CMK (cell line): ENCODE measurements around the genes ZEB1, CCDC7 and NRP1.

GRCh38 chr10:30652127-30652326 lies 22.5 kb upstream of the LYZL2 start:
- RRBS = no CpG with 5 or more reads among the region's 2 CpGs

DNA sequence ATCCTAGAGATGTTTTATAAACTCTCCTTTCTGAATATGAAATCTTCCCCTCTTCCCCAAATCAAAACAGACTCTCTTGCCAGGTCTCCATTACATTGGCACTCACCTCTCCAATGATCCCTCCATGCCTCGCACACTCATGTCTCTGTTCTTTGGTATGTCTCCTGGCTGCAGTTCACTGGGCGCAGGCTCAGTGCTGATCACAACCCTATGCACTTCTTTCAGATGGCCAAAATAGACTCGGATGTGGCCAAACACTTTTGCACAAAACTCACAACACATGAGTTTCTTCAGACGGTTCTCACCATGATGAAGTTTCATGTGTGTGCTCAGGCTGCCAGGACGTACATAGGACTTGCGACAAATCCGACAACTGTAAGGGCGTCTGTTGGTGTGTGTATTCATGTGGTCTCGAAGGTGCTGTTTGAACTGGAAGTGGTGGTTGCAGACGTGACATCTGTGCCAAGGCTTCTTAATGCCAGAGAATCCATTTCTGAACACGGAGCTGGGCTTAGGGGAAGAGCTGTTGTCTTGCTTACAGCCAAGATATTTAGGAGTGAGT lies 183.2 kb downstream of the ZNF438 start:
- RRBS = no CpG with 5 or more reads among the region's 11 CpGs

DNA sequence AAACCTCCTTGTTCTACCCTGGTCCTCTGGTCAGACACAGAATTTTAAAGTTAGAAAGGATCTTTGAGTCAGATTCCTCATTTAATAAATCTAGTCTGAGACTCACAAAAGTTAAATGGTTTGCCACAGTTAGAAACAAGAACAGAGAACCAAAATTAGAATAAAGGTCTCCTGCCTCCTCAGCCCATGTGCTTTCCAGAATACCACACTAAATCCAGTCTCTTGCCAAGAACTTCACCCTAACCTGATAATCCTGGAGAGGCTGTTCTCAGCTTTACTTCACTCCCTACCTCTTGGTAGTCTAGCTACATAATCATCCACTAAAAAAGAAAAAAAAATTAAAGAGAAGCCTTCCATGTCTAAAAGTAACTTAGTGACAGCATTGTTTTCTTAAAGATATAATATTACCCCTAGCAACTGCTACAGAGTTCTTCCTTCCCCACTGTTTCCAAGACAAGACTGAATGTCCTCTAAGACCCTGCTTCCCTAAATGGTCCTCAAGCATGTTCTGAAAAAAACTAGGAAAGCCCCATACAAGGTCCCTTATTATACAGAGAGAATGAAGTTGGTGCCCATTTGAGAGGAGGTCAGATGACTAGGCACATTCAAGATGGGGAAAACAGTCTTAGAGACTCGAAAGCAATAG lies 56.8 kb downstream of the ZNF438 start:
- RRBS = no CpG with 5 or more reads among the region's 1 CpG

- RRBS = no CpG with 5 or more reads among the region's 14 CpGs
These were observed at the start of gene ZEB1 for GRCh38 chr10:31319154-31319323. Gene ZEB1, plus strand, starts transcription at chr10:31319216.

DNA sequence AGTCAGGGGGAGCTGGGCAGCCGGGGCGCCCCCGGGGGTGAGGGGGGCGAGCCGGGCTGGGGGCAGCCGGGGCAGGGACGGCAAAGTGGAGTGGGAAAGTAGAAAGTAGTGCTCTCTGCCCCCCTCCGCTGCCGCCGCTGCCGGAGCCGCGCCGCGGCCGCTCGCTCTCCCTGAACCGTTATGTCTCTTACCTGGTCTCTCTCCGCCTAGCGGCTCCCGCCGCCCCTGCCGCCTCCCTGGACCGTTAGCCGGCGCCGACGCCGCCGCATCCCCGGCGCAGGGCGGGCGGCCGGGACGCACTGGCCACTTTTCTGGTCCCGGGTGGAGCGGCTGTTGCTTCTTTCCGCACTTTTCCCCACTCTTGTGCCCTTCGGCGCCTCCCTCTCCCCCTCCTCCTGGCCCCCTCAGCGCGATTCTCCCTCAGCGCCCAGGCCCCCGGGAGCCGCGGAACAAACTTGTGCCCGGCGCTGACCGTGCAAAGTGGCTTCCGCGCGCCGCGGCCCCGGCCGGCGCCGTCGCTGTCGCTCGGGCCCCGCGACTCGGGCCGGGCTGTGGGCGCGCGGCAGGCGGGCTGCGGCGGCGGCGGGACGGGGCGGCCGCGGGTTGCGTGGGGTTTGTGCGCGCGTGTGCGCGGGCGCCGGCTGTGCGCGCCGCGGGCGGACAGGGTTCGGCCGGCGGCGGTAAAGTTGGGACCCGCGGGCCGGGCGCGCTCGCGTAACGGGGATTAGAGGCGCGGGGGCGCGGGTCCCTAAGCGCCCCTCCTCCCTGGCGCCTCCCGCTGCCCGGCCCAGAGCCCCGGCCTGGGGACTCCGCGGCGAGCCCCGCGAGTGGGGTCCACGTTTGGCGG lies 531 bp downstream of the ZEB1 start:
- RRBS = 5% methylated on average over 66 of the region's 119 CpGs

DNA sequence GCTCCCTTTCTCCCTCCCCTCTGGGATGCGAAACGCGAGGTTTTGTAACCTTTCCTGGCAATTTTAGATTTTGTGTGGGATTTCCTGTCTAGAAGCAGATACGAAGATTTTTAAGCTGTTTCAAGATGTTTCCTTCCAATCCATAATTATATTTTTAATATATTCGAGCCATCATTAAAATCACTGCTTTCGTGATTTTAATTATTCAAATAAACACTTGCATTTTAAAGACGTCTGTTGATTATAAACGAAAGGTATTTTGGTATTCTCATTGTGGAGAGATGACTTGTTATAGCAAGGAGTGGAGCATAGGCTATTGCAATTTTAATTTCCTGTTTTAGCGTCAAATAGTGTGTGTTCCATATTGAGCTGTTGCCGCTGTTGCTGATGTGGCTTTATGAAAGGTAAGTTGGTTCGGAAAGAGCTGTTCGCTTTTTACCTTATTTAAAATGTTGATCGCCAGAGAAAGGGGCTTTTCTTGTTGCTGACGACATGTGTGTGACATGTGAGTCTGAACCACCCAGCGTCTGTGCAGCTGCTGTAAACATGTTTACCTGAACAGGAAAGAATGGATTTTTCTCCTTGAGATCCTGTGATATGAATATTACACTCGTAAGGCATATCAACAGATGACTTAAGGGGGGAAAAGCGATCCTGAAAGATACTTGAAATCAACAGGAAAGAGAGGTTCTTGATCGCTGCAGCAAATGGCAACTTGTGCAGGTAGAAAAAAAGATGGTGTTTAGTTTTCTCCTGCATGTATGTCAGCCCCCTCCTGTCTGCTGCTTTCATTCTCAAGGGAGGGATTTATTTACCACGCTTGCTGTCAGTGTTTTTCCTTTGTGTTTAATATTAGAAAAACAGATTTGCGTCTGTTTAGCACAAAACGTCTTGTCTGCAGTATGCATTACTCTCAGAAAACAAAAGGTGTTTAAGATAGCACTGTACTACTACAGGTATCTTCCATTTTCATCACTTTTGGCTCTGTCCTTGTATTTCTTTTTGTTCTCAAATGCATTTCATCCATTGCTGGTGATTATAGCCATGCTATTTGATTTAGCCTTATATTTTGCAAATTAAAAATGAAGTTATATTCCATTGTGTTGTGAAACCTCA lies 2.5 kb downstream of the ZEB1 start:
- RRBS = no CpG with 5 or more reads among the region's 21 CpGs

DNA sequence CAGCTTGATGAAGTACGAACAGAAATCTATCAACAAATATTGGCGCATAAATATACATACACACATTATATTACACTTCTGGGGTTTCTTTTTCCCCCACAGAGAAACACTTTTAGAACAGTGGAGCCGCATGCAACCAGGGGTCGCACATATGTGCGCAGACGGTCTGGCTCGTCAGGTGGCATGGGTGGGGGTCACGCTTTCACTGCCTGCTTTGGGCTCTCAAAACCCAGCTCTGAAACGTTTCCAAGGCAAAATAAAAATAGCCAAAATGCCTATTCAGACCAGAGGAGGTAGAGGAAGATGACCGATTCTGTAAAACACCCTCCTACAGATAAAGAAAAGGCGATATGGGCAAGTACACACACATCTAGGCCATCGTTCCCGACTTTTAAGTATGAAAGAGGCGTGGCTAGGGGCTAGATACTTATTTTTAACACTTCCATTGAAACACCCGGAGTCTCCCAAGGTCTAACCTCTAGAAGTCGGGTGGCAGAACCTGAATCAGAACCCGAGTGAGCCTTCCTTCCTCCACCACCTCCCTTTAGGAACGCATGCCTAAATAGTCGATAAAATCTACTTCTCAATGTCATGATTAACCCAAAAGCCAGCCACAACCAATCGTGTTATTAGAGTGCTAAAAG lies 1.5 kb downstream of the ARHGAP12 start:
- RRBS = no CpG with 5 or more reads among the region's 20 CpGs

DNA sequence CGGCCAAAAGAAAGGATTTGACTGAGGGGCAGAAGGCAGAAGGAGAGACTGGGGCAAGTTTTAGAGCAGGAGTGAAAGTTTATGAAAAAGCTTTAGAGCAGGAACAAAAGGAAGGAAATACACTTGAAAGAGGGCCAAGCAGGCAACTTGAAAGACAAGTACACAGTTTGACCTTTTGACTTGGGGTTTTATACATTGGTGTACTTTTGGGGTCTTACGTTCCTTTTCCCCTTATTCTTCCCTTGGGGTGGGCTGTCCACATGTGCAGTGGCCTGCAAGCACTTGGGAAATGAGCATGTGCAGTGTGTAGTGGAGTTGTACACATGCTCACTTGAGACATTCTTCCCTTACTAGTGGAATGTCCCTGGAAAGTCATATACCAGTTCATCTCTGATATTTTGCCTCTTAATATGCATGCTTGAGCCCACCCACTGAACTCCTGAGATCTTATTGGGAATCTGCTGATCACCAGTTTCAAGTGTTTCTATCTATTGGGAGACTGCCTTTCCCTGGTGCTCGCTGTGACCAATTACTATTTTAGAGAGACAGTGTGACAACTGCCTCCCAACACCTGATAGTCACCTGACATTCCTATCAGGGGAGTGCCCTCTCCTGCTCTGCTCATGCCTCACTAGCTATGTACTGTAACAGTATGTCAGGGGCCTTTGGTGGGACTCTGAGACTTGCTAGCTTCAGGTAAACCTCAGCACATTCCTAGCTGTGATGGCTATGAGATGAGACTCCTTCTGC lies 34.0 kb upstream of the ARHGAP12 start:
- RRBS = no CpG with 5 or more reads among the region's 3 CpGs

DNA sequence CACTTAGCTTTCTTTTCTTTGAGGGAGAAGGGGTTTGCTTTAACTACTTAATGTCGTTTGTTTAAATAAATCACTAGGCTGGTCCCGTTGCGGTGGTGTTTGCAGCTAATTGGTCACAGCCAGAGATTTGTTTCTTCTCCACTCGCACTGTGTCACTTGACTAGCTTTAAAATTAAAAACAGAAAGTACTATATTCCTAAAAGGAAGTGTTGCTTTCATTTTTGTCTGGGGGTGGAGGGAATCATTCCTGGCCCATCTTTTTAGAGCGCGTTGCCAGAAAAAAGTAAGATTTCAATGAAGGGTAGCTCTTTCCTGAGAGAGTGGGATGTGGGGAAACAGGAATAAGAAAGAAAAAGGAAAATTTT lies 427 bp upstream of the KIF5B start:
- RRBS = no CpG with 5 or more reads among the region's 6 CpGs

DNA sequence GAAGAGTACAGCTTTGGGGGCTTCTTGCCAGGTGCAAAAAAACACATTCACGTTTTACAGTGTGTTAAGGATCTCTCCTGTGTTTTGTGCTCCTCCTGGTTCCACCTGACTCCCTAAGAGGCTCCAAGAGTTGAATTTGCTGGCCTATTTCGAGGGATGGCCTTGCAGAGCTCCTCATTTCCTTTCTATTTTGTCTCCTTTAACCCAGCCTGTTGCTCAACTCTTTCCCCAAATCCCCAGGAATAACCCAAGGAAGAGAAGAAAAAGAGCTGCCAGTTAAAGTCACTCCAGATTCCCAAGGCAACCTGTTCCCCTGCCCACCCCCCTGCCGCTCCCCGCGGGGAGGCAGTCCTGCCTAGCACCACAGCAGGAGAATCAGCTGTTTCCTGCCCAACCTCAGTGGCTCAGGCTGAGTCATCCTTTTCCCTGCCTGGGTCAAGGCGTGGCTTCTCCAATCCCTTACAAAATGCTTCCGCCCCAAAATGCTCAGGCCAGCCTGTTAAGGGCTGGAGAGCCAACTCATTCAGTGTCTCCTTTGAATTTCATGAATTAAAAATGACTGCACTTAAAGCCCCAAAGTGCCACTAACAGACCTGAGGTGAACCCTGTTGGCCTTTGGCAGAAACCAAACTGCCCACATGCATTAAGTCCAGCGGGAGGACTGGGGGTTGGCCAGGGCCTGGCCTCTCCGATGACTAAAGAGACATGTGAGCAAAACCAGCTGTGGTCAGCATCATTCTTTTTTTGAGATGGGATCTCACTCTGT lies 83.1 kb upstream of the KIF5B start:
- RRBS = no CpG with 5 or more reads among the region's 9 CpGs

DNA sequence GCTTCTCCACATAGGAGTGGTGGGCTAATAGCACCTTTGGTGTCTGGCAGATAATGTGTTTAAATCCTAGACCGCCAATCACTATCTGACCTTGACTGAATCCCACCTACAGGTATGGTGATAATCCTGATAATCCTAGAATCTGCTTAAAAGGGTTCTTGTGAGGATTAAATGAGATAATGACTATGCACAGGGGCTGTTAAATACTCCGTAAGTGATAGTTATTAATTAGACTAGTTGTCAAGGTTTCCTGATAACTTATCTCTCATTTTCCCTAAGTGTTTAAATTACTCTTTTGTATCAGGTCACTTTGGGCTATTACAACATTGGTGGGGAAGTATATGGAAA lies 81.1 kb downstream of the EPC1 start:
- RRBS = no CpG with 5 or more reads among the region's 2 CpGs

DNA sequence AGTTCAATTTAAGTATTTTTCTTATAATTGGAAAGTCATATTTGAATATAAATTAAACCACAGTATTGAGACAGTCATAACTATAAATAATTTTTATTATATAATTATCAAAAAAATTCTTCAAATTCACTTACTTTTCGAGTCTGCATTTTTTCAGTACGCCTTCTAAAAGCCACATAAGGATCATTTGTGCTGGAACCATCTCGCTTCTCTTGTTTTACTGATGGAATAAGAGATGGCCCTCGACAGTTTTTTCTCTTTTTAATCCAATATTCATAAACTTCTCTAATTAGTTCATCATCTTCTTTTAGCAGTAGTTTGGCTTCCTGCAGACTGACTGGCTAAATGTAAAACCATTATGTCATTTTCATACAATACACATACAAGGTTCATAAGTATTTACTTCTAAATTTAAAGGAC lies 54.1 kb downstream of the EPC1 start:
- RRBS = no CpG with 5 or more reads among the region's 4 CpGs

GRCh38 chr10:32445484-32446575 lies at the start of gene CCDC7:
Gene CCDC7, plus strand, starts transcription at chr10:32446140.
- RRBS = under 1% methylated on average over 21 of the region's 58 CpGs

DNA sequence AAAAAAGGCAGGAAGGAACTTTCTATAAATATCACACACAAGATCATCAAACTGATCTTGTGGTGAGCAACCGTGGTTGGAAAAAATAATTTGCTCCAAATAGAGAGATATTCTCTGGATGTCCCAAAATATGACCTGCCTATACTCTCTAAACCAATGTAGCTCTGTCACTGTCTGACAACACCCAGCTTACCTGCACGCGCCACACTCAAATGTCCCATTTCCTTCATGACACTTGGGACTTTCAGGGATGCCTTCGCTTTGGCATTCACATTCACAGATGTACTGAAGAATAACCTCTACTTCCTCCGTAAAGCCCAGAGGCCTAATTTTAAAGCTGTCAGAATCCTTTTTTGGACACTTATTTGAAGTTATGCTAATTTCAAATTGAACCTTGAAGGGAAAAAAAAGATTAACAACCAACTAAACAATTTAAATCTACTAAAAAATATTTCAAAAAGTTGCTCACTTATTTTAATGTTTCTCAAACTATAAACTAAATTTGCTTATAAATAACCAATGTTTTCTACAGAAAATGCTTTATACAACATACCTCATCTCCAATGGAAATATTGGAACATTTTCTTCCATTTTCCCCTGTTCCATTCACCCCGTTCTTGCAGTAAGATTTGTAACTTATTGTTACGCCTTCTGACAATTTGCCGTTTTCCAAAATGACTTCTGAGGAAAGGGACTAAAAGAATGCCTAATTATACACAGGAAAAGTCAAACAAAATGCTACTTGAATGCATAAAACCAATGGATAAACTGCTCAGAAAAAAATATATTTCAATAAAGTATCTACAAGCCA lies 38.1 kb downstream of the ITGB1 start:
- RRBS = no CpG with 5 or more reads among the region's 8 CpGs

DNA sequence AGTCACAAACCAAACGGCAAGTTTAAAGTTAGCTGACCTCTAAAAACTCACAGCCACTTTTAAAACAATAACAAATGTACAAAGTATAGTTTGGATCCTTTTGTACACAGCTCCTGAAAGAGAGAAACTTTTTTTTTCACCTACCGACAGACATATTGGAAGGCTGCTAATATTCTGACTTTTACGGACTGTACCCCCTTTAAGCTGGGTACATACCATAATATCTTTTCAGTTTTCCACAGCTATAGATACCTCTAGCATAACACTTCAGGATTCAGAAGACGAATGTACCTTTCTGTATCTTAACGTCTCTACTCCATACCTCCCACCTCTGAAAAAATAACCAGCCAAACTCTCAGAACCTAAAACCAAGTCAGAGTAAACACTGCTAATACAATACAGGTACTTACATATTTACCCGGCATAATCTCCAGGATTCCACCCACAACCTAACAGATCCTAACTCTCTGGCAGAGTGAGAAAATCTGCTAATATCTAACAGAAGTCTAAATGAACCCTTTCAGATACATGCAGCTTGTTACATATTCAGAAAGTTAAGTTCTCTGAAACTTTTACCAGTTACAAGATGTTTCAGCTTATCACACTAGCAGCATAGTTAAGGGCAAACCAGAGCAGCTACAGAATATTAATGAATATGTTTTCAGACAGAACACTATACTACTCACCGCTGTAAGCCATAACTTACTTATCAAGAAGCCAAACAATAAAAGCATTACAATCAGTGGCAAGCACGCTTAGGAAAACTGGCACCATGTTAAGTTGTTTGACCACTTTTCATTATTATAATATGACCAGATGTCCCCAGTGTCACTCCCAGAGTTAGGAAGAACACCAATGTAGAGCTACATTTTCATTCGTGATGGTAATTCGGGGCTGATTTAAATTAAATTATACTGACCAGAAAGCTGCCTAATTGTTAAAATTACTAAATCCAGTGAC lies 2.9 kb downstream of the ITGB1 start:
- RRBS = no CpG with 5 or more reads among the region's 10 CpGs

DNA sequence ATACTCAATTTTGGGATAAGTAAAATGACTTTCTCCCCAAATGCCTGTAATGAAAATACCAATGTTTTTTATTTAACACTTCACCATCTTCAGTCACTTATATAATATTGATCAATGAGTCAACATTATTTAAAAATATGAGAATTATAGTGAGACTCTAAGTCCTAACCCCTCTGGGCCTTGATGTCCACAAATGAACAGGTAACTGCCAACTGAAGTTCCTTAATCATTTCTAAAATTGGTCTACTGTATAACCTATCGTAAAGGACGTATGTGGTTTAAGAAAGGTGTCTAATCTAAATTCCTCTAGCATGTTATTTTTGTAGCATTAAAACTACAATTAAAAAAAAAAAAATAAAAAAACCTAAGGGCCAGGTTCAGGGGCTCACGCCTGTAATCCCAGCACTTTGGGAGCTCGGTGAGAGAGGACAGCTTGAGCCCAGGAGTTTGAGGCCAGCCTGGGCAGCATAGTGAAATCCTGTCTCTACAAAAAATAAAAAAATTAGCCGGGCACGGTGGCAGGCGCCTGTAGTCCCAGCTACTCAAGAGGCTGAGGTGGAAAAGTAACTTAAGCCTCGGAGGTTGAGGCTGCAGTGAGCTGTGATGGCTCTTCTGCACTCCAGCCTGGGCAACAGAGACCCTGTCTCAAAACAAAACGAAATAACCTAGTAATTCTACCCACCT lies 1.8 kb downstream of the ITGB1 start:
- RRBS = no CpG with 5 or more reads among the region's 9 CpGs

- RRBS = no CpG with 5 or more reads among the region's 7 CpGs
These were observed 142.3 kb downstream of the NRP1 start for GRCh38 chr10:33192123-33192567.

GRCh38 chr10:33211181-33211466 lies 123.3 kb downstream of the NRP1 start:
- RRBS = no CpG with 5 or more reads among the region's 6 CpGs

DNA sequence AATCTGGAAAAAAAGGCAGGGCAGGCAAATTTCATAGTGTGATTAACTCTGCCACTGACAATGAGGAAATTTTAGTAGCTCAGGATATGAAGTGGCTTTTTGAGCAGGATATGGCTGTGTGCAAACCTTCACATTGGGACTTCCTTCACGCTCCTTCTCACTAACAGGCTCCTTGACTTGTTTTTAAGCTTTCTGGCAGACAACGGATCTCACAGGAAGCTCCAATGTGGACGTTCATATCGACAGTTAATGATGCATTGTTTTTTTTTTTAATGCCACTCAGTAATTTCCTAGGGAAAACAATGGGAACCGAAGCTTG lies 84.9 kb downstream of the NRP1 start:
- RRBS = no CpG with 5 or more reads among the region's 5 CpGs

DNA sequence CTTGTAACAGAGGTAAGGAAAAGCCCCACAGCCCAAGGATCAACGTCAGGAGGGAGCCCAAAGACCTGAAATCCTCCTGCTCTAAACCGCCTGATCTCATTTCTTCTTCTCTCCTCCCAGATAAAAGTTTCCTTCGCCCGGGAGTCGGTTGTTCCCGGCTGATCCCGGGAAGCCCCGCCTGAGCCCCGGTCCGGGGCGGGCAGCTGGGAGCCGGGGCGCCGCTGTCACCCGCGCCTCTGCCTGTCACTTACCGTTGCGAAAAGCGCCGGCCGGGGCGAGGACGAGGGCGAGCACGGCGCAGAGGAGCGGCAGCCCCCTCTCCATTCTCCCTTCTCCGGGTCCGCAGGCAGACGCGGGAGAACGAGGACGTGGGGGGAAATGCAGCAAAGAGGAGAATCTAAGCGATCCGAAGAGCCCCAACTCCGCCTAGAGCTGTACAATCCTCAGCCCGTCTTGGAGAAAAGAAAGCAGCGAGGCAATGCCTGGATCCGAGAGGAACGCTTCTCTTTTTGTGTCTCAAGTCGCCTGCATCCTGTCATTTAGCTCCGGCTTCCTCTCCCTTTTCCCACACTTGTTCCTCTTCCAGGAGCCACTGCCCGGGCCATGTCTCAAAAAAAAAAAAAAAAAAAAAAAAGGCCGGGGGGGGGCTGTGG lies at the start of gene NRP1:
NRP1 (minus strand) TSS at position 609 of the 653 bp plus-strand sequence.
- RRBS = 1% methylated on average over 18 of the region's 44 CpGs